ENCODE data around the genes ADGRG4 and SOX3.

GRCh38 chrX:136066768-136067702 is 81.8 kb downstream of the SLC9A6 start:
- RRBS = no CpG with 5 or more reads among the region's 10 CpGs

DNA sequence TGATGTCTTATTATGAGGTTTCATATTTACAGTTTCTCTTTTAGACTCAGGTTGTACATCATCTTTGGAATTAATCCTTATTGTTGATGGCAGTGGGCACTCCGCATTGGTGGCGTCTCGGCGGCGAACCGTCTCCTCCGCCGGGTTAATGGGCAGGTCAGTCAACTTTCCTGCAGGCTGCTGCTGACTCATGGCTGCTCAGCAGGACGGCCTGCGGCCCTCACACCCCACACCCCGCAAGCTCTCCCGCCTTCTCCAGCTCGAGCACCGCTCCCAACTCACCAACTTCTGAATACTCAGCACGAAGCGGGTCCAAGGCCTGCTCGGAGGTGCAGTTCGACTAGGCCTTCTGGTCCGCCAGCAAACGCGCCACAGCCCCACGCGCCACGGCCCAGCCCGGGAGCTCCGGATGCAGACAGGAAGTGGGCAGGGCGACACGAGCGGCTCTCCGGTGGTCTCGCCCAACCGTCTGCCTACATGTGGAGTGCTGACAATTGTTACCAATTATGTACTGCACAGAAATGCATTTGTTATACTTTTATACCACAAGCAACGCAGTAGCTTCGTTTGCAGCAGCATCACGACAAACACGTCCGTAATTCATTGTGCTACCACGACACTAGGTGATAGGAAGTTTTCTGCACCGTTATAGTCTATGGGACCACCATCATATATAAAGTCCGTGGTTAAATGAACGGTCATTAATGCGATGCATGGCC is 98.5 kb upstream of the FHL1 start:
- RRBS = 91% methylated on average over 5 of the region's 42 CpGs

- RRBS = no CpG with 5 or more reads among the region's 8 CpGs
Observed at GRCh38 chrX:136151157-136151453, 45.7 kb upstream of the FHL1 start.

DNA sequence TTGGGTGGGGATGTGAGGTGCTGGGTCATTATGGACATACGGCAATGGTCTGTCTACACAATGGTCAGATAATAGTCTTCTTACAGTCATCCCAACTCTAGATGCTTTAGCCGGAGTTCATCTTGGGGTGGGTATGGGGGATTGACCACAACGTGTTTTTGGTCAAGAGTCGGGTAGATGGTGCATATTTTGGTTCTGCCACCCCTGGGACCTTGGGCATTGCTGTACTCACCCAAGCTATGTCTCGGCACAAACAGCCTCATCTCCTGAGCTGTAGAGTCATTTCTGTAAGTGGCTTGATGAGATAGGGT is 8.3 kb upstream of the FHL1 start:
- RRBS = no CpG with 5 or more reads among the region's 5 CpGs

DNA sequence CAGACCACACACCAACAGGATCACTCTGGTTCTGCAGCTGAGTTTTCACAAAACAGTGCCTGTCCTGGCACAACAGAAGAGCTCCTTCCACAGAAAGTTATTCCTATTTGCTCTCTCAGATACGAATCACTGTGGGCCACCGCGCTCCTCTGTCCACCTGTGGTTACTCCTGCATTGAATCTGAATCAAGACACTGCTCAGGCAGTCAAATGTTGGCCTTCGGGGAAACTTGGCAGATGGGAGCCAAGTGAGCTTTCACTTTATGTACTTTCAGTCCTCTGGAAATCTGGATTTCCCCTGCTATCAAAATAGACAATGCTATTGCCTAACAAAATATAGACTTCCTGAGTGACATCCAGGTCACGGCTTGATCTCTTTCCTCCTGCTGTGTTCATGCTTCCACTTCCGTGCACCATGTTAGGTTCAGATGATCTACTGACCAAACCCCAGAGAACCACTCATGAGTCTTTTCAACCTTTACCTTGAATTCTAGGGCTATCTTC is 5.7 kb upstream of the FHL1 start:
- RRBS = no CpG with 5 or more reads among the region's 6 CpGs

DNA sequence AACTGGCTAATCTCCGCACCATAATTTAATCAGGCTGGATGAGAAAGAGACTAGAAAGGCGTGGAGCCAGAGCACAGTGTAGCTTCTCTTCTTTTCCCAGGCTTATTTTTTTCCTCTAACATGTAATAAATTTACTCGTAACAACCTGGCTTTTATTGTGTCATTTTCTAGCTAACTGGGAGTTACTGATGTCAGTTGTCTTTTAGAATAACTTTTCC is 1.5 kb upstream of the FHL1 start:
- RRBS = no CpG with 5 or more reads among the region's 3 CpGs

GRCh38 chrX:136211810-136212257 is 15.0 kb downstream of the FHL1 start:
- RRBS = no CpG with 5 or more reads among the region's 7 CpGs

GRCh38 chrX:136259331-136260064 is 8.3 kb upstream of the MAP7D3 start:
- RRBS = no CpG with 5 or more reads among the region's 5 CpGs

DNA sequence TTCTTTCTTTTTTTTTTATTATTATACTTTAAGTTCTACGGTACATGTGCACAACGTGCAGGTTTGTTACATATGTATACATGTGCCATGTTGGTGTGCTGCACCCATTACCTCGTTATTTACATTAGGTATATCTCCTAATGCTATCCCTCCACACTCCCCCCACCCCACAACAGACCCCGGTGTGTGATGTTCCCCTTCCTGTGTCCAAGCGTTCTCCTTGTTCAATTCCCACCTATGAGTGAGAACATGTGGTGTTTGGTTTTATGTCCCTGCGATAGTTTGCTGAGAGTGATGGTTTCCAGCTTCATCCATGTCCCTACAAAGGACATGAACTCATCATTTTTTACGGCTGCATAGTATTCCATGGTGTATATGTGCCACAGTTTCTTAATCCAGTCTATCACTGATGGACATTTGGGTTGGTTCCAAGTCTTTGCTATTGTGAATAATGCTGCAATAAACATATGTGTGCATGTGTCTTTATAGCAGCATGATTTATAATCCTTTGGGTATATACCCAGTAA is at the start of gene ADGRG4:
ADGRG4 (plus strand) TSS at position 384 of the 527 bp plus-strand sequence.
- RRBS = no CpG with 5 or more reads among the region's 7 CpGs

DNA sequence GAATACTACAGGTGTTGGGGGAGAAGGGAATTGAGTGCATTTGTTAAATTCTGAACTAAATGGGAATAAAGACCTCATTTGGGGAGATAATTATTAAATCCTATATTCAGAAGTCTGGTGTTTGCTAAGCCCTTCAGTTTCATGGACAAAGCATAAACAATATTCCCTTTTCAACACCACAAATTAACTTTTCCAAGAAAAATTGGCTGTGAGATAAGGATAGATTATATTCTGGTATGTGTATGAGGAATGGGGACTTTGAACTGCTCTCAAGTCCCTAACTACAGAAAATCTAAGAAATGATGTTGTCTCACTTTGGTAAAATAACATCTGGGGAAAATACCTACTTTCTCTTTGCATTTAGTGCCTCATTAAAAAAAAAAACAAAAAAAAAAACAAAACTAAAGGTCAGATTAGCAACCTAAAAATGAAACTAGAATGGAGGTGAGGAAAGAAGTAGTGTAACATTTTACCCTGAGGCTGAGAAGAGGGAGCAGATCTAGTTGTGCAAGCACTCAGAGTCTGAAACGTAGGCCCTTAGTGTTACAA is 55.9 kb downstream of the VGLL1 start:
- RRBS = no CpG with 5 or more reads among the region's 1 CpG

GRCh38 chrX:136639429-136639759 is 8.6 kb upstream of the CD40LG start:
- RRBS = no CpG with 5 or more reads among the region's 3 CpGs

DNA sequence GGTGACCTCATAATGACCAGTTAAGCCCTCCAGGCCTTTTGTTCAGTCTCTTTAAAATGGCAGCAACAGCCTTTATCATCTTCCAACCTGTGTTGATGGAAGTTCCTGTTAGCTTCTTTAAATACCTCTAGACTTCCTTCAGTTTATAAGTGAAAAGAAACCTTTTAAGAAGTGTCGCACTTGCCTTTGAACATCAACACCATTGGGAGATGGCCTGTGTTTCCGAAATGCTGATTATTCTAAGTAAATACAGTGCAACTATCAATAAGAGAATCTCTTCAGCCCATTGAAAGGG is 5.5 kb downstream of the CD40LG start:
- RRBS = no CpG with 5 or more reads among the region's 2 CpGs

DNA sequence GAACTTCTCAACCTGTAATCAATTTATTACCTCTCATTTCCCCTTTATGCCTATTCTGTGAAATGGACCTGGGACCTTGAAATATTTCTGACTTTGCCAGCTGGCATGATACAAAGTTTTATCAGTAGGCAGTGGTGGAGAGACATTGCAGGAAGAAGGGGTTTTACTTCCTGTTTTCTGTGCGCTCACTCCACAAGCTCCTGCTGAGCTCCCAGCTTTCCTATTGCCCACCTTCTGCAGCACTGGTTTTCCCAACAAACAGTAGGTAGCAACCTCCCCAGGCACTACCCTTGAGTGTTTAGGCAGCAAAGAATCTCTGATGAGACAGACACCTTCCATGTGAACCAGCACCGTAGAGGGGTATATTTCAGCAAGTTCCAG is 3.6 kb upstream of the ARHGEF6 start:
- RRBS = no CpG with 5 or more reads among the region's 2 CpGs

- RRBS = 4% methylated on average over 7 of the region's 54 CpGs
Observed at GRCh38 chrX:137428109-137429010, 137.6 kb upstream of the ZIC3 start.

GRCh38 chrX:137550465-137551055 is 15.4 kb upstream of the ZIC3 start:
- RRBS = 5% methylated on average over 5 of the region's 41 CpGs

GRCh38 chrX:137997955-137998269 is 432.0 kb downstream of the ZIC3 start:
- RRBS = no CpG with 5 or more reads among the region's 4 CpGs

DNA sequence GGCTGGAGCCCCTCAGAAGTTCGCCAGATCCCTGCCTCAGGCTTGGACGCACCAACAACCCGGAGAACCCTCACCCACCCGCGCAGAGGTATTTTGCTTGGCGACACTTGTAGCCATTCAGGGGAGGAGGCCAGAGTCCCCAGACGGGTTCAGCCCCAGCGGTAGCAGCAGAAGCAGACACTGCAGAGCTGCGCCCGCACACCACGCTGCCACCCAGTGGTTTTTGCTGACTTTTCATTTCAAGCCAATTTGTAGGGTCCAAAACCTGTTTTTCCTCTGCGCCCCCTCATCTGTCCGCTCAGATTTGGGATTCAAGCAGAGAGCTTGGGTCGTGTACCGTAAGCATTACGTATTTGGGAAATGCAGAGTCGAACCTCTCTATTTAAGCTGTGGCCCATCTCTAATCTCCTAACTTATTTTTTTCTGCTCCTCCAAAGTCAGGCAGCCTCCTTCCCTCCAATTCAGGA is 571 bp upstream of the FGF13 start:
- RRBS = no CpG with 5 or more reads among the region's 17 CpGs

DNA sequence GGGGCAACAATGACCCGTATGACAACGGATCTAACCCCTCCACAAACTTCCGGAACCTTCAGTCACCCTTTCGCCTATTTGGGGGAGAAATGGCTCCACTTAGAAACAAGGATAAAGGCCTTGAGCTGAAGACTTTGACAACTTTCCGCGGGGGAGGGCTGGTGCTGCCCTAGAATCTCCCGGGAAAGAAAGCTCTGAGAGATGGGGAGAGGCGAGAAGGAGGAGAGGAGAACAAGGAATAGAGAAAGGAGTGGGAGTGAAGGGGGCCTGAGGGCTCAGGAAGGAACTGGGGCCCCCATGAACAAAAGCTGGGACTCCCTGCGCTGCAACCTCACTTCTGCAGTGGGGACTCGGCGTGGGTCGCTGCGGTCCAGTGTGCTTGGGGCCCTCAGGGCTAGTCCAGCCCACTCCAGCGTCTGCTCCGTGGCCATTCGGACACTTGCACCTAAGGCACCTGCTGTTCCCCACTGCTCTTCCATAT is 328.0 kb upstream of the F9 start:
- RRBS = 38% methylated on average over 2 of the region's 16 CpGs

DNA sequence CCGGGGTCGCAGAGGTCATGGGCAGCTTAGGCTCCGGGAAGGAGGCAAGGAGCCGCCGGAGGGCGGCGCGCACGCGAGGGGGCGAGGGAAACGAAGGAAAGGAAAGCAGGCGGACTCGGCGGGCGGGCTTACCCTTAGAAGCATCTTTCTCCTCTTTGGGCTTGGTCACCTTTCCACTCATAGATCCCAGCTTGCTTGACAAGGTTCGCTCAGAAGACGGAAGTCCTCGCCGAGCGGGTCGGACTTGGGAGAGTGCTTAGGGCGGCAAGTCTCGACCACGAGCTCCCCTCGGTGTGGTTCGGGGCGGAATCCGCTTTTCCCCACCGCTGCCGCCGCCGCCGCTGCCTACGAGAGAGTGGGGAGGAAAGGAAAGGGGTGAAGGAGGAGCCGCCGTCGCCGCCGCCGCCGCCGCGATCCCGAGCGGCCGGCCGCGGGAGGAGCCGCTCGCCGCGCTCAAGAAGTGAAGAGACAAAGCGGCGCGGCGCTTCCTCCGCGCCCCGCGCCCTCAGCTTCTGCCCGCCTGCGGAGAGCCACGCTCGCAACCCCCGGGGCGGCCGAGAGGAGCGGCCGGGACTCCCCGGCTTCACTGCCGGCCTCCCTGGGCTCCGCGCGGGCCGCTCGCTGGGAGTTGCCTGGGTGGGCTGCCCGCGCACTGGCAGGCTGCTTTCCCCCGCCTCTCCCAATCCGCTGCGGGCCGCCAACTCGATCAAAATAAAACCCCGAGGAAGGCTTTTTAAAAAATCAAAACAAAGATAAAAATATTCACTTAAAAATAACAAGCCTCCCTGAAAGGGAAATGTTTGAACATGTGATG is 326.4 kb upstream of the F9 start:
- RRBS = no CpG with 5 or more reads among the region's 85 CpGs

GRCh38 chrX:140504939-140505160 is at the start of gene SOX3:
SOX3 (minus strand) TSS chrX:140505069.
- RRBS = 5% methylated on average over 2 of the region's 16 CpGs

All from GM19239 (cell line).